M059J (cell line): Measurements from ENCODE around the gene NUDT14.

GRCh38 chr14:104843277-104843968 lies 21.6 kb upstream of the CEP170B start:
- RAMPAGE, long total RNA = no peak

- RAMPAGE, long total RNA = no peak
These were observed 28.3 kb downstream of the CEP170B start for GRCh38 chr14:104893213-104893940.

GRCh38 chr14:104894379-104894654 lies 29.2 kb downstream of the CEP170B start:
- RAMPAGE, long total RNA = no peak

DNA sequence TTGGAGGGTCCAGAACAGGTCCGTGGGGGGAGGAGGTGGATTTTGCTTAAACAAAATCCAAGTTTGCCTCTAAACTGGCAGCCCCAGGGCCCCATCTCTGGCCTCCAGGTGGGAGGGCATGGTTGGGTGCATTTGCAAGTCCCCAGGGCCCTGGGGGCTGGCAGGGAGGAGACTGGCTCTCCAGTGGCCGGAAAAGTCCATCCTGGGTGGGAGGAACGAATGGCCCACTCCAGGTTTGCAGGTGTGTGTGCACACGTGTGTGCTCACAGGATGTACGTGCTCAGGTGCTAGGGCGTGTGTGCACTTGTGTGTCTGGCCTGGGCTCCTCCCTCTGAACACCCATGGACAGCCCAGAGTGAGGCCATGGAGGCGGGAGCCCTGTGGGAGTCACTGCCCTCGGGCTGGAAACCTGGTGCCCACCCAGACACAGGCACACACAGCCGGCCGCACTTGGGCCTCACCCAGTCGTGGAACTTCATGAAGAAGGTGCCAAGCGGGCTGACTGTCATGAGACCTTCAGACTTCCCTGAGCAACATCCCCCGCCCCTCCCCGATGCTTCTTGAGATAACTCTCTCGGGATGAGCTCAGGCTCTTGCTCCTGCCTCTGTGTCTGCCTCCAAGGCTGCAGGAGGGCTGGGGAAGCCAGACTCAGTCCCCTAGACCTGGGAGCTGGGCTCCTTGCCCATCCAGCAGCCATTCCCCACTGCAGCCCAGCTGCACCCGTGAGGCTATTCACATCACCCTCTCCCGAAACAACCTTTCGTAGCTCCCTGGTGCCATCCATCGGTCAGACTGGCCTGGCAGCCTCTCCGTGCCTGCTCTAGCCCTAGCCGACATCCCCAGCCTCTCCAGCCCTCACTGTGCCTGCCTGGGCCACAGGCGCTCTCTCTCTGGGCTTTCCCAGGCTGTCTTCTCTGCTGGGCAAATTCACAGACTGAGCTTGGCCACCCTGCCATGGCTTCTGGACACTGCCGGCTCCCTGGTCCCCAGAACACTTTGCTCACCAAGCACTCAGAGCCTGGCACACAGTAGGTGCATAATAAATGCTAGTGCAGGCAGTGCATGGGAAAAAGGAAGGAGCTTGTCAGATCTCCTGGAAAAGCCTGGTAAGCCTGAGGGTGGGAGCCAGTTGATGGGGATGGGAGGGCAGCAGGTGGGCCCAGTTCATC lies 9.3 kb downstream of the AHNAK2 start:
- RAMPAGE, long total RNA = no peak

DNA sequence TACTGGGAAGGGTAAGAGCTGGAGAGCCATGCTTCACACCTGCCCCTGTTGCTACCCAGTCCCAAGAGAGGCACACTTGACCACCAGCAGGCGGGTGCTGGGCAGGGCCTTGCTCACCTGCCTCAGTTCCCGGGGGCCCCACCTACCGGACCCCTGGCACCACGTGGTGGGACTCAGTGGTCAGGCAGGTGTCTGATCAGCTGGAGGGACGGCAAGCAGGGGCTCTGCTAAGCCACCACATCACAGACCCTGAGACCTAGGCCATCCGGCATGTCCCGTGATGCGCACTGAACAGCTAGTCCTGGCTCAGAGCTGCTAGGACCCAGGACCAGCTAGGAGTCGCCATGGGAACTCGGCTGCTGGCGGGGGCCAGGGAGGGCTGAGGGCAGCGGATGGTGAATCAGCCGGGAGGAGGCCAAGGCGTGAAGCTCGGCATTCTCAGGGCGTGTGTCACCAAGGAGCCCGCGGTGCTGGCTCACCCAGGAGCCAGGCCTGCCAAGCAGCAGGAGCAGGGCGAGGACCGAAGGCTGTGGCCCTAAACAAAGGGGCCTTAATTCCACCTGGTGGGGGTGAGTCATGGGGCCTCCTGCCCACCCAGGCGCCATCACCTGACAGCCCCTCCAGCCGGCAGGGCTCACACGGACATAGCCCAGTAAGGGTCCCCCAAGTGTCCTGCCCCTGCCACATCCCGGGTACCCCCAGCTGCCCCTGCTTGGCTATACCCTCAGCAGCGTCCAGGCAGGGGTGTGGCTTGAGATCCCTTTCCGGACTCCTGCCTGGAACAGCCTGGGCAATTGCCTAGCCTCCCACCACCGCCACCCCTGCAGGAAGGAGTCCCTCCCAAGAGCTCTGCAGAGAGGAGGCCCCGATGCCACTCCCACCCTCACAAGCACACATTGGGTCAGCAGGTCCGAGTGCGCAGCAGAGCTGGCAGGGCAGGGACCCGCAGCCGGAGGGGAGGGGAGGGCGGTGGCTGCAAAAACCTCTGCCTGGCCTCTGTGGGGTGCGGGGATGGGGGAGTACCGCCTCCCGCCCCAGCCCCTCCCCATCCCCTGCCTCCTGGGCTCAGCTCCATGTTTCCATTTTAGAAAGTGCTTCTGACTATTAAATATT lies 4.9 kb downstream of the AHNAK2 start:
- RAMPAGE, long total RNA = no peak

- RAMPAGE, long total RNA = no peak
These were observed 1.9 kb upstream of the AHNAK2 start for GRCh38 chr14:104980143-104980500.

DNA sequence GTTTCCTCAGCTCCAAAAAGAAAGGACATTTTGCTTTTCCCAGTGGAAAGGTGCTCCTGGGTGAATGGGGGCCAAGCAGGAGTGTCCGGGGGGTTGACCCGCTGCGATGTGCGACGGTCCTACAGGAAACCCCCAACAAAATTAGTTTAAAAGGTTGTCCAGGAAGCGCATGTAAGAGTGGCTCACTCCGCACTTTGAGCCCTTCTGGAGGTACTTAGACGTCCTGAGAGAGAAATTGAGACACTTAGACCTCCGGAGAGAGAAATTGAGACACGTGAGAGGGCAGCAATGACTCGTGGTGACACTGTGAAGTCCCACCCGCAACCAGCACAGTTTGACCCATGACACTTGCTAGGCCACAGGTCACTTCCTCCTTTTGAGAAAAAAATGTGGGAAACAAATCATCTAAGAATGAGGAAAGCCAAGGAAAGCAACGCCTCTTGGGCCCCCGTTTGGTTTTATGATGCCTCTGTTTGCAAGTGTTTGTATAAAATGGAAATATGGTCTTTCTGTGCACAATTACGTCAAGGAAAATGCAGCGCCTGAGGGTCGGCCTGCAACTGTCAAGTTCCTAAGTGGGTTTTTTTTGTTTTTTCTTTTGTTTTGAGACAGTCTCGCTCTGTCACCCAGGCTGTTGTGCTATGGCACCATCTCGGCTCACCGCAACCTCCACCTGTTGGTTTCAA lies 13.5 kb upstream of the CDCA4 start:
- RAMPAGE, long total RNA = no peak

DNA sequence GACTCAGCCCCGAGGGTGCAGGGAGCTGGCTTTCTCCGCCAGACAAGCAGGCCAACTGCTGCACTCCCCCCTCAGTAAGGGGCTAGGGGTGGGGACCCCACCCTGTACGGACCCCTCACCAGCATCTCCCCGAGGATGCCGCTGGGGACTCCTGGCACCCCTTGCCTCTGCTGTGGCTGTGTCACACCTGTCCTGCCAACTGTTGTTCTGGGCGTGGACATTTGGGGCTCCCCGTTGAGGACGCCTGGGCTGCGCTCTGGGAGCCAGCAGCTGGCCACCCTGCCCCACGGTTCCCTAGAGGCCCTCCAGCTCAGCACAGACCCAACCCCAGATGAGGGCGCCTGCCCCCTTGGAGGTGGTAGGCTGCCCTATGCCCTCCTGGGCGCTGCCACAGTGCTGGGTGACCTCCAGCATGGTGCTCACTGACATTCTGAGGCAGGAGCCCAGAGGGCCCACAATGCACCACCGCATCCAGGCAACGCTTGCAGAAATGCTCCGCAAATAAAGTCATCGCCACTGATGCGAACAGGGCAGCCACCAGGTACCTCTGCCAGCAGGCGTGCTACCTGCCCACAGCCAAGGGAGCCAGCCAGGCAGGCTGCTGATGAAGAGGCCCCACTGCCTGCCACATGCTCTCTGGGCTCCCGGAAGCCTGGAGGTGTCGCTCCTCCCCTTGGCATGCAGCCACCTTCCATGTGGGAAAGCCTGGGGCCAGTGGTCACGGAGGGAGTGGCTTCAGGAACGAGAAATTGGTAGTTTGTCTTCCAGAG lies 14.9 kb downstream of the GPR132 start:
- RAMPAGE, long total RNA = no peak

DNA sequence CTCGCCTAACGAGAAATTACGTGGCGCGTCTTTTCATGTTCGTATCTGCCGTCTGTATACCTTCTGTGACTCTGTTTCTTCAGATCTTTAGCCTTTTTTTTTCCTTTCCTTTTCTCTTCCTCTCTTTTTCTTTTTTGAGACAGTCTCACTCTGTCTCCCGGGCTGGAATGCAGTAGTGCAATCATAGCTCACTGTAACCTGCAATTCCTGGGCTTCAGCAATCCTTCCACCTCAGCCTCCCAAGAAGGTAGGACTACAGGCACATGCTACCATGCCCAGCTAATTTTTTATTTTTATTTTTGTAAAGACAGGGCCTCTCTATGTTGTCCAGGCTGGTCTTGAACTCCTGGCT lies 15.2 kb upstream of the GPR132 start:
- RAMPAGE, long total RNA = no peak

DNA sequence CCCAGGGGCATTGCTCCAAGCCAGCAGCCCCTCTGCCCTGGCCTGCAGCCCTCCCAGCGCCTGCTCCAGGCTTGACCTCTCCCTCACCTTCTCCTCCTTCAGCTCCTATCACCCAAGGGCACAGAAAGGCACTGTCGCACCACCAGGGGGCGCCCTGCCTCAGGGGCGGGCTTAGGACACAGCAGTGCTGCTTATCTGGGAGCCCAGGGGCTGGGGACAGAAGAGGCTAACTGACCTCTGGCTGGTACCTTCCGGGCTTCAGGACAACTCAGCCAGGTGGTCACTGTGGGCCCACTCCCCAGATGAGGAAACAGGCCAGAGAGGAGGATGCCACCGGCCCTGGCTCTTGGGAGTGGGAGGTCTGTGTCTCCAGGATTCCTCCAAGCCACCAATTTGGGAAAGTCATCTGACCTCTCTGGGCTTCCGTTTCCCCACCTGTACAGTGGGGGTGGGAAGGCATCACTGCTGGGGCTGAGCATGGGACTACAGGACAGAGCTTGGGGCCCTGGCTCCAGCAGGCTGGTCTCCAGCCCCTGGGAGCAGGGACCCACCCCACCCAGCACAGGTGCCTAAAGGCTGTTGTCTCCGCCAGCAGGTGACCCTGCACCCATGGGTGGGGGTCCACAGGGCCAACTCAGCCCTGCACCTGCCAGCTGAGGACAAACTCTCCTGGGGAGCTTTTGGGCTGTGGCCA lies 25.4 kb upstream of the GPR132 start:
- RAMPAGE, long total RNA = no peak

- RAMPAGE, long total RNA = no peak
These were observed 27.2 kb upstream of the GPR132 start for GRCh38 chr14:105092200-105092981.

- RAMPAGE, long total RNA = no peak
These were observed at the start of gene NUDT14 for GRCh38 chr14:105180847-105181504. Gene NUDT14 (minus strand): TSS chr14:105181312.

DNA sequence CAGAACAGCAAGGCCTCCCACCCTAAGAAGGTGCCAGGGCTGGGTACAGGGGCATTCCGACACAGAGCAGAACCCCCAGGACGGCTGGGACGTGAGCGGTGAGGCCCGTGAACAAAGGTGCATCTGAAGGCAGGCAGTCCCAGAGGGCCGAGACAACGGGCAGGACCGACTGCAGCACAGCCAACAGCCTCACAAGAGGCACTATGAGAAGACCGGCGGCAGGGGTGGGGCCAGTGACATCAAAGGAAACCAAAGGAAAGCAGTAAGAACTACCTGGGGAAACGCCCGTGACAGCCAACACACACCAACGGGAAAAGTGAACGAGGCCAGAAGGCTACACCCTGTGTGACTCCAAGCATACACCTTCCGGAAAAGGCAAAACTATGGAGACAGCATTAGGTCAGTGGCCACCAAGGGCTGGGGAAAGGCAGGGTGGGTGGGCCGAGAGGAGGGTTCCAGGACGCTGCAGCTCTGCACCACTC lies 9.2 kb downstream of the BTBD6 start:
- RAMPAGE, long total RNA = no peak

DNA sequence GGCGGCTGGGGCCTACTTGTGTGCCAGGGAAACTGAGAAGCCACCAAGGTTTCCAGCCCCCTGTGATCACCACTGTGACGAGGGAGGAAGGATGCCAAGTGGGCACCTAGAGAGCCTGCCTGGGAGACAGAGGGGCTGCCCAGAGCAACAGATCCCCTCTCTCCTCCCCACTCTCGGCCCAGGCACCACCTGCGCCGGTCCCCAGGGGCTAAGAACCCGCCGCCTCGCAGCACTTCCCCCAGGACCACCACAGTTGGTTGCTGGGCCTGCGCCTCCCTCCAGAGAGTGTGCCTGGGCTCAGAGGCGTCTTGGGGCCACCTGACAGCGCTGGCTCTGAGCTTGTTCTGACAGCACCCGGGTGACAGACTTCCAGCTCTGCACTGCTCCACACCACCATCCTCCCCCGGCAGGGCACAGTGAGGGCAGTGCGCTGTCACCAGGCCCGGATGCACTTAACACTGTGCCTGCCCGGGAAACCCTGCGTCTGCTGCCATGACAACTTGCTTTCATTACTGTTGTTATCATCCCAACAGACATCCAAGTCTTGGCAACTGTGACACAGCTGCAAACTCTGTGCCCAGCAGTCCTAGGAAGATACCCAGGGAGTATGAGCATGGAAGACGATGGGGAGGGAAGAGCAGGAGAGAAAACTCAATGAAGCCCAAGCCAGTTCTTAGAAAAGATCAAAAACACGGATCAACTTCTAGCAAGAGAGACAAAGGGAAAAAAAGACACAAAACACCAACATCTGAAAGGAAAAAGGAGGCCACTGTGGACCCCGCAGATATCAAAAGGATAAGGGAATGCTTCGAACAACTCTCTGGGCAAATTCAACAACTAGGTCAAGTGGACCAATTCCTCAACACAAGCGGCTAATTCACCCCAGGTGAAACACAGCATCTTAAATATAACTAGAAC lies 6.5 kb downstream of the BRF1 start:
- RAMPAGE, long total RNA = no peak

GRCh38 chr14:105366984-105367492 lies 31.3 kb upstream of the TEX22 start:
- RAMPAGE, long total RNA = no peak

GRCh38 chr14:105399855-105400834 lies 1.8 kb downstream of the TEX22 start:
- RAMPAGE, long total RNA = no peak

DNA sequence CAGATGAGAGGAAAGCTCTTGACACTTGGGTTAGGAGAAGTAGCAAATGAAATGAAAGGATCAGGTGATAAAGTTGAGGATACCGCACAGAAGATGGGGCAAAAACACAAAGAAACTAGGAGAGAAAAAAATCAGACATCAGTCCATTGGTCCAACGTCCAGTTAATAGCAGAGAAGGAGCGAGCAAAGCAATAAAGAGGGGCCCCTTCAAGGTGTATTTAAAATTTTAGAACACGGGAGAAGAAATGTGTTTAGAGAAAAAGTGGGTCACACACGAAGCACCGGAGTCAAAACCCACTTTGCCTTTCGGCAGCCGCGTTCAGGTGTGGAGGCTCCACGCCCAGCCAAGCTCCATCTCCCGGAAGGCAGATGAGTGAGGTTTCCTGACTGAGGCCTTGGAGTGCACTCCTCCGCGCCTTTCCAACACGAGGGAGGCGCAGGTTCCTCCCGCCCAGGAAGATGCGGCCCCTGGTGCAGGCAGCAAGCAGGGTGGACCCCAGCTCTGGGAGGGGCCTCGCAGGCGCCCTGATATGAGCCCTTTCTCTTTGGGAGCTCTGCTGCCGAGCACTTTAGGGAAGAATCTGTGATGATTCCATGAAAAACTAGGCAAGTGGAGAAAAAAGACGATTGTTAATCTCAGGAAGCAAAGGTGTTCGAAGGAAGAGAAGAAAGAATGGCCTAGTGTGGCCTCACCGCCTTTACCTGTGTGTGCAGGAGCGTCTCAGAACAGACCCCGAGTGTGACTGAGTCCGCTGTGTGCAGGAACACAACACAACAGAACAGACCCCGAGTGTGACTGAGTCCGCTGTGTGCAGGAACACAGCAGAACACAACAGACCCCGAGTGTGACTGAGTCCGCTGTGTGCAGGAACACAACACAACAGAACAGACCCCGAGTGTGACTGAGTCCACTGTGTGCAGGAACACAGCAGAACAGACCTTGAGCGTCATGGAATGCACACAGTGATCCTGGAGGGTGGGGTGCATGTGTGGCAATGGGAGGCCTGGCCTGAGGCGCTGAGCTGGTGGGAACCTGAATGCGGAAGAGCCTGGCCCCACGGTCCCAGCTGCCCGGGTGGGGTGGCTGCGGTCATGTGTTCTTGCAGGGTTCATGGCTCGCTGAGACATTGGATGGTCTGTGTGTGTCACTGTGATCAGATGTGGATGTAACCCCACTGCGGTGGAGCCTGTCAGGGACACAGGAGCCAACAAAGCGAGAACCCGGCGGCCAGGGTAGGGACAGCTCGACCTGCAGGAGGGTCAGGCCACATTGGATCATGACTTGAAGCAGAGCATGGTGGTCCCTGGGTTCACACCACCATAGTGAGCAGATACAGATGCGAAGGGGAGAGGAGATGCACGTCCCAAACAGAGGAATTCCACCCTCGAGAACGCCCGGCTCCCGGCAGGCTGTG lies 22.8 kb downstream of the MTA1 start:
- RAMPAGE, long total RNA = no peak

GRCh38 chr14:105478157-105479363 lies 3.9 kb downstream of the CRIP2 start:
- RAMPAGE, long total RNA = no peak

- RAMPAGE, long total RNA = no peak
These were observed 5.1 kb downstream of the CRIP2 start for GRCh38 chr14:105479412-105480344.

- RAMPAGE, long total RNA = no peak
These were observed 1.5 kb upstream of the TEDC1 start for GRCh38 chr14:105489176-105490351.